Colon Carcinoma Metastatic in the Brain (tissue), 2 donors: ENCODE data around the gene SPDYE5.

DNA sequence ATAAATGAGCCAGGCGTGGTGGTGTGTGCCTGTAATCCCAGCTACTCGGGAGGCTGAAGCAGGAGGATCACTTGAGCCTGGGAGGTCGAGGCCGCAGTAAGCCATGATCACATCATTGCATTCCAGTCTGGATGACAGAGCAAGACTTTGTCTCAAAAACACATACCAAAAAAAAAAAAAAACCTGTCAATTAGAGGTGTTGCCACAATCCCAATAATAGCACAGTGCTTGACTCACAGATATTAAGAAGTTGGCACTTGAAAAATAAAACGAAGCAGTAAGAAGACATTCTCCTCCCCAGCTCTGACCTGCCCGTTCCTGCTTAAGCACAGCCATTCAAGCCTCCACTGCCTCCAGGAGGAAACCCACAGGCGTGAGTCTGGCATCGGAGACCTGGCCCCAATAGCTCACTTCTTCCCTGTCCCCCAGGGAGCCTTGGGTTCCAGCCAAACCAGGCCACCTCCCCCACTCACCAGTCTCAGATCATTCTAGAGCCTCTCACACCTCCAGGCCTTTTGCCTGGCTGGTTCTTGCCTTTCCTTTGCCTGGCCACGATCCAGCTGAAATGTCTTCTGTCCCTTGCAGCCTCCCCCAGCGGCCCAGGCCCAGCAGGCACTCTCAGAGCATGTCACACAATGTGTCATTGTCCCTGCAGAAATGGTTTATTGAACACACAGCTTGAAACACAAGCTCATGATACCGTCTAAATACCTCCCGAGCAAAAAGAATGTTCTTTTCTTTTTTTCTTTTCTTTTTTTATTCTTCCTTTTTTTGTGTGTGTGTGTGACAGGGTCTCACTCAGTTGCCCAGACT is 45.2 kb upstream of the GTF2I start:
- PRO-cap, 2 experiments = no peak in any of the 2 experiments

- PRO-cap, 2 experiments = no peak in any of the 2 experiments
Observed at GRCh38 chr7:74782864-74783146, 9.0 kb downstream of the NCF1 start.

GRCh38 chr7:74874760-74875239 is 23.4 kb upstream of the GTF2IRD2 start:
- PRO-cap, 2 experiments = no peak in any of the 2 experiments

GRCh38 chr7:75003846-75004103 is 39.3 kb downstream of the CASTOR2 start:
- PRO-cap, 2 experiments = no peak in any of the 2 experiments

GRCh38 chr7:75492013-75492503 is at the start of gene SPDYE5:
Gene SPDYE5 (plus strand): TSS chr7:75492320.
- PRO-cap, 2 experiments = no peak in any of the 2 experiments

- PRO-cap, 2 experiments = no peak in any of the 2 experiments
Observed at GRCh38 chr7:75788119-75788690, 16.2 kb upstream of the CCL26 start.

- PRO-cap, 2 experiments = no peak in any of the 2 experiments
Observed at GRCh38 chr7:75819574-75820010, 6.0 kb upstream of the CCL24 start.

DNA sequence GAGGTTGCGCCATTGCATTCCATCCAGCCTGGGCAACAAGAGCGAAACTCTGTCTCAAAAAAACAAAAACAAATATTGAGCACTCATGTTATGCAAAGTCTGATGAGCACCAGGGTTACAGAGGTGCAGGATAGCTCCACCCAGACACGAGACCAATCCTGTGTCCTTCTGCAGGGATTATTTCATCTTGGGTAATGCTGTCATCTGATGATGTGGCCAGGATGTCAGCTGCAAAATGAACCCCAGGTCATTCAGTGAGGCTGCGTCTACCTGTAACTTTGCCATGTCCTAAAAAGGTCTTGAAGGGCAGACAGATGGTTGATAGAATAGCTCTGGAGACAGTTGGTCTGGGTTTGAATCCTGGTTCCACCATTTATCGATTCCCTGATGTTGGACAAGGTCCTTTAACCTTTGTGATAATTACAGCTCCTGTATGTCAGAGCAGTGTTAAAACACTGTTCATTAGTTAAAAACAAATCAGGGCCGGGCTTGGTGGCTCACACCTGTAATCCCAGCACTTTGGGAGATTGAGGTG is 11.9 kb downstream of the POR start:
- PRO-cap, 2 experiments = no peak in any of the 2 experiments

DNA sequence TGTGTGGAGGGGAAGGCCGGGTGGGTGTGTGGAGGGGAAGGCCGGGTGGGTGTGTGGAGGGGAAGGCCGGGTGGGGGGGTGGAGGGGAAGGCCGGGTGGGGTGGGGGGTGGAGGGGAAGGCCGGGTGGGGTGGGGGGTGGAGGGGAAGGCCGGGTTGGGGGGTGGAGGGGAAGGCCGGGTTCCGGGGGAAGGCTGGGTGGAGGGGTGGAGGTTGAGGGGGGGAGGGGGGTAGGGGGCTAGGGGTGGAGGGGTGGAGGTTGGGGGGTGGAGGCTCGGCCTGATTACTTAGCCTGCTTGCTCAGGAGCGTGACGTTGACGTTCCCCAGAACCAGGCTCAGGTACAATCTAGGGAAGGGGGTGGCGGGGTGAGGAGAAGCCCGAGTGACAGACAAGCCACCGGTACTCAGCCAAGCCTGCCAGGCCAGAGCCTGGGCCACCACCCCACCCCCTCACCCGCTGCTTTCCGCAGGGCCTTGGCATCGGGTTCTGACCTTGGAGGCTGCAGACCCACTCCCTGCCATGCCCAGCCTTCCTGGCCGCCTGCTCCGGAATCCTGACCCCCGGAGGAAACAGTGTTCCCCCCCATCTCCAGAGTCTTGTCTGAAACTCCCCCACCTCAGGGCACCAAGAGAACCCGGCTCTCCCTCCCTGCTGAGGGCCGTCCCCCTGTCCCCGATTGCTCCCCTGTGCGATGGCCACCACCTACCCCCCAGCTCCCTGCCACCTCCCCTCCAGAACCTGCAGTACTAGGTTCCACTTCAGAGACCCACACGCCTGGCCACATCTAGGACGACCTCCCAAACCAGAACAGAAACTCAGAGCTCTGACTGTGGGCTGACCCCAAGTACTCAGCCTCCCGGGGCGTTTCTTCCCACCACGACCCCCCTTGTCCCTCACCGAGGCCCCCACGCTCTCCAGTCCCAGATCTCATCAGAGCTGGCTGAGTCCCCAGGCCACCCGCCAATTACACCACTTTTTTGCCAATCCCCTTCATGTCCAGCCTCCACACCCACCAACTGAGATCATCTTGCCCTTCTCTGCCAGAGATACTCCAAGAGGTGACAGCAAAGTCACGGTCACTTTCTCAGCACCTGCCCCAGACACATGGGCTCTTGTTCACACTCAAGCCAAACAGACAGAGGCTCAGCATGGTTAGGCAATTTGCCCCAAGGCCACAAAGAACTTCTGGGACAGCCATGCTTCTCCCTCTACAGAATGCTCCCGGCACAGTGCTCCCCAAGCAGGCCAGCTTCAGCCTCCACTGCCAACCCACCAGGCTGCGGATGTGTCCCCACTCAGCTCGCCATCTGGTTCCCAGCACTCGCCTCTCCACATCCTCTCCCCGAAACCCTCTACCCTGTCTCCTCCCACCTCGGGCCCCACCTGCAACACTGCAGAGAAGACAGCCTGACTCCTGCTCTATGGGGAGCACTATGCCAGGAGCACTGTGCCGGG is 5.0 kb downstream of the TMEM120A start:
- PRO-cap, 2 experiments = no peak in any of the 2 experiments

- PRO-cap, 2 experiments = no peak in any of the 2 experiments
Observed at GRCh38 chr7:76064613-76064926, 16.7 kb downstream of the MDH2 start.

DNA sequence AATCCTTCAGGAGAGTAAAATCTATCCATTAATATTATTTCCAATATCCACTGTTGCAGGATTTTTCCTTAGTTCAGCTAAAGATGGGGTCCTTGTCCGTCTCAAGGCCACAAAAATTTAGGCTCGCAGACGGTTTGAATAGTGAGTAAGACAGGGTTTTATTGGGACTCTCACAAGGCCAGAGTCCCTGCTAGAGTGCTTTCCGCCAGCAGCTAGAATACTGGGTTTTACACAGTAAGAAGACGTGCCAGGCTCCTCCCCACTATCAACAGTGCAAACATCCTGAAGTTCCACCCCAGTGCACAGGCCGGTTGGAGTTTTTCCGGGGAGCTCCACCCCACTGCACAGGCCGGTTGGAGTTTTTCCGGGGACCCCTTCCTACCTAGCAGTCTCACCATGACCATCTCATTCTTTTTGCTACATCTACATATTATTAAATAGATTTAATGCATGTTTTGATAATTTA is 61.0 kb downstream of the MDH2 start:
- PRO-cap, 2 experiments = peak in 2 of 2 experiments; most common plus-strand start position 314 of the sequence (in 2); most common minus-strand start position 204 of the sequence (in 1)

GRCh38 chr7:76135312-76135664 is 66.4 kb upstream of the SRRM3 start:
- PRO-cap, 2 experiments = no peak in any of the 2 experiments

DNA sequence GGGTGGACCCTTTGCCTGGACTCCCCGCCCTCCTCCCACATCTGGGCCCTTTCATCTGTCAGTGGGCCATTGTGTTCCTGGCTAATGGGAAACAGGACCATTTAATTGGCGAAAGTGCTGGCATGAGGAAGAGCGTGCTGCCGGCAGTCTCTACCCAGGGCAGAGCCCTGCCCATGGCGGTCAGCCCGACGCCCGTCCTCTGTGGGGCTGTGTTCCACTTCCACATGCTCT is 49.2 kb downstream of the SRRM3 start:
- PRO-cap, 2 experiments = no peak in any of the 2 experiments

DNA sequence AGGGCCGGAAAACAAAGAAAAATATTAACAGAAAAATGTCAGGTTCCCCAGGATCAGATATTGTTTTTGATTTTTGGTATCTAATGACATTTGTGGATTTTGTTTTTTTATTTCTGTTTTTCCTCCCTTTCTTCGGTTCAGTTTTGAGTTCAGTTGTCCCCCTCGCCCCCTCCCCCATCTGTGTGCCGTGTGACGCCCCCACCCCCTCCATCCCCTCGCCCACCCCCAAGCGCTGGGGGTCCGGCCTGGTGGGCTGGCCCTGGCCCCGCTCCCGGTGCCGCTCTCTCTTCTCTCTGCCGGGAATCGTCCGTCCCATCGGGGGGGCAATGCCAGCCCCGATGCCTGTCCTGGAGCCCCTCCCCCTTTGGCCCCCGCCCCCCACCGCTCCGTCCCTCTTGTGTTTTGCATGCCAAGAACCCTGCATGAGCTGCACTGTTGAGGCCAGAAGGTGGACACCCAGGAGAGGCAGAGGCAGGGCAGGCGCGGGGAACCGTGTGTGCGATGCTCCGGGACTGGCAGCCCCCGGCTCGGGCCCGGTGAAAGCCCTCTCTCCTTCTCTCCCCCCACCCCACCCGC is 22.2 kb upstream of the HSPB1 start:
- PRO-cap, 2 experiments = no peak in any of the 2 experiments

- PRO-cap, 2 experiments = peak in 2 of 2 experiments; most common minus-strand start chr7:76318072 (in 2)
Observed at GRCh38 chr7:76317259-76318152, 15.0 kb downstream of the HSPB1 start.

- PRO-cap, 2 experiments = no peak in any of the 2 experiments
Observed at GRCh38 chr7:76326663-76327937, 24.6 kb downstream of the HSPB1 start.

DNA sequence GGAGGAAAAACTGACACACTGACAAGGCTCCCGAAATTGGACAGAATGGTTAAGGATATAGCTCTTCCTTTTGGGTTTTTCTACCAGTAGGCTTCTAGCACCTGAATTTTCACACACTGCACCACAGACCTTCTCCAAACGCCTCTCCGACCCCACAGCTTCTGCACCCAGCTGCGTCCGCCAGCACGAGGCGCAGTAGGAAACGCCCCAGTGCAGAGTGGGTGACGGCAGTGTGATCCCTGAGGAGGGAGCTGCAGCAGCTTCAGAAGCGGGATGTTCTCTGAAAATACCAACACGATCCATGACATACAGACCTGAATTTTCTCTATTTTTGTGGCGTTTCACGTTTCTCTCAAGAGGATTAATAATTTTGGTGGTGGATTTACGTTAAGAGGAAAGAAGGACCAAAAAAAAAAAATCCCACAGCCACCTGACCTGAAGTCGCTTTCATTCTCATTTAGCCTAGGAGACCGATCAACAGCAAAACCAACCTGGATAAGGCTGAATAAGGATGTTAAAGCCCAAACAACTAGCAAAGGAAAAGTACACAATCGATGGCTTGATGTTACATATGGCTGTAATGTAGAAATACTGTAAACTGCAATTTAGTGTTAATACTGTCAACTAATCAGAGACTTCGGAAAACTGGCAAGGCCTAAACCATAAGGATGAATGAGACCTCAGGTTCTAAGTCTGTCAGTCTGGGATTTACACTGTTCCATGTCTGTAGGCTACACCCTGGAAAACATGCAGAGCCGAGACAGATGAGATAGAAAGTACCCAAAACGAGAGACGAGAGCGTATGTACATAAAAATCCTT is 26.1 kb downstream of the HSPB1 start:
- PRO-cap, 2 experiments = no peak in any of the 2 experiments

- PRO-cap, 2 experiments = no peak in any of the 2 experiments
Observed at GRCh38 chr7:76329664-76330374, 27.3 kb downstream of the HSPB1 start.

DNA sequence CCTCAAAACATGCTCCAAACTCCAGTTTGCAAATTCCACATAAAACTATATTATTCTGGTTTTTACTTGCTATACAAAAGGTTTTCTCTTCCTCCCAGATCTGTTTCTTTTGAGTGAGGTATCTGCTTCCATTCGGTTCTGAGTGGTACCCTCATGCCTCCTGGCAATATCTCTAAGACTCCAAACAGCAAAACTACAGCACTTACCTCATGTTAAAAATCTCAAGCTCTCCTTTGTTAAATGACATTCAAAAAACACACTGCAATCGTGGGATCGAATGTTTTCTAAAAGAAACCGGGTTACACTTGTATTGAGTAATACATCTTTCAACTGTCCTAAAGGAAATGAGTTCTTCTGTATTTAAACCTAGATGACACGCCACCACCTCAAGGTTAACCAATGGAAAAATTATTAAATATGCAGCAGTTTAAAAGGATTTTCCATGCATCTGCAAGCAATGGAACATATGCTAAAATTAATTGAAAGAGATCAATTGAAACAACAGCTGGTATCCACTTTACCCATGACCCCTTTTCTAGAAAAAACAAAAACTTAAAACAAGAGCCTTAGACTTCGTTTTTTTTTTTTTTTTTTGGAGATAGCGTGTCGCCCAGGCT is 11.0 kb downstream of the YWHAG start:
- PRO-cap, 2 experiments = no peak in any of the 2 experiments

DNA sequence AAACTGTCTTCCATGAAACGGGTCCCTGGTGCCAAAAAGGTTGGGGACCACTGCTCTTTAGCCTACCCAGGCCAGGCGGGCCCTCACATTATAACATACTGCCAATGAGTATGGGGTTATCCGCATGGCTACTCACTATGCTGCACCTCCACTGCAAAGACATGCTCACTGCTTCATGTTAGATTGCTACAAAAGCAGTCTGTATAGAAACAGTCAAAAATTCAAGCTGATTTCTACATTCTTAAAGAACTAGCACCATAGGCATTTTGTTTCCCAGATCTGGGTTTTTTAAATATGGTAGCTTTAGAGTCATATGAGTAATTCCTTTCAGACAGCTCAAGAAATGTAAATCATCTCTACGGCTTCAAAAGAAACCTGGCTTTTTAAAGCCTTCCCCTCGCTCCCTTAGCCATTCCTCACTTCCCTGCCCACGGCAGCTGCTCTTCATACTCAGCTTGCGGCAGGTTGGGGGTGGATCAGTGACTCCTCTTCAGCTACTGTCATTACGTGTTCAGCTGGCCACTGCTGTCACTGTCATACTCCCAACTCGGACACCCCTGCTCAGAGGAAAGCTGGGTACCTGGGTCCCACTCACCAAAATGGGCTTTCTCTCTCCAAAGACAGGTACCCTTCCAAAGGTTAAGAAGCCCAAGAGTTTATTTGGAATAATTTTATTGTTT is 6.7 kb downstream of the YWHAG start:
- PRO-cap, 2 experiments = no peak in any of the 2 experiments